HT1080 (cell line): ENCODE measurements around a stretch of chr4.

DNA sequence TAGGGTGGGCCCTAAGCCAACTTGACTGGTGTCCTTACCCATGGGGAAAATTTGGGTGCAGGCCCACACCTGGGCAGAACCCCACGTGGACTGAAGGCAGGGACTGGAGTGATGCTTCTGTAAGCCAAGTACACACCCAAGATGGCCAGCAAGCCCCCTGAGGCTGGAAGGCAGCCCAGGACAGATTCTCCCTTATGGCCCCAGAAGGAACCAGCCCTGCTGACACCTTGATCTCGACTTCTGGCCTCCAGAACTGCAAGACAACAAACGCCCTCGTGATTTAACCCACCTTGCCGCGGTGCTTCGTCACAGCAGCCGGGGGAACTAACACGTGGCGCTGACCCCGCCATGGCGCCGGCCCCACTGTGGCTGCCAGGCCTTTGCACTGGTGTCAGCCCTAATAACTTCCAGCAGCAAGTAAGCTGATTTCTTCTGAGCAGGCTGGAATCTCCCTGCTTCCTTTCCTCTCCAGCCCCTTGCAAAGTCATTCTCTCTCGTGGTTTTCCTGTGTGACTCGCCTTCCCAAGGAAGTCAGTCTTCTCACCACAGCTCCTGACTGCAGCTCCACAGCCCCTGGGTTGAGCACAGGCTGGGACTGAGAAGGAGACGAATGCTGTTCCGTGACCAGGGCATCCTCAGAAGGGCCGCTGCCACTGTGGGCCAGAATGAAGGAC, 23.3 kb upstream of the MXD4 start:
RAMPAGE:
- cytosol, long total RNA = no peak
- long total RNA = no peak
- nucleus, long total RNA = no peak

GRCh38 chr4:2389651-2390081, 28.8 kb downstream of the ZFYVE28 start:
RAMPAGE:
- cytosol, long total RNA = no peak
- long total RNA = no peak
- nucleus, long total RNA = no peak

DNA sequence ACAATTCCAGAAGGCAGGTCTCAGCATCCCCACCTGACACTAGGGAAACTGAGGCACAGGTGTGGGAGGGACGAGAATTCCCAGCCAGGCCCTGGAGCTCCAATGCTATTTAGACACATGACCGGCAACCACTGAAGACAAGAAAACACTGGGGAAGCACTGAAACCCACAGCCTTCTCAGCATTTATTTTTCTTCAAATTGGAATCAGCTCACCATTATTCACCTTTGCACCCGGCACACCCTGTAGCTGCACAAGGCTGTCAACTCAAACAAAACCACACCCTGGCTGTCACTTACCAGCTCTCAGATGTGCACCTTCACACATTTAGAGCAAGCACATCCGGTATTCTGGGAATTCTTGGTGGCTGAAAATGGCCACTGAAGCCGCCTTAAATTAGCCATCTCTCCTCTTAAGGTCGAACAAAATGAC, 6.0 kb downstream of the ZFYVE28 start:
RAMPAGE:
- cytosol, long total RNA = no peak
- long total RNA = no peak
- nucleus, long total RNA = no peak

RAMPAGE:
- cytosol, long total RNA = no peak
- long total RNA = no peak
- nucleus, long total RNA = no peak
Observed at GRCh38 chr4:2489790-2490827, 21.2 kb downstream of the RNF4 start.

GRCh38 chr4:2671603-2671826, 84.6 kb downstream of the TNIP2 start:
RAMPAGE:
- cytosol, long total RNA = no peak
- long total RNA = no peak
- nucleus, long total RNA = no peak

DNA sequence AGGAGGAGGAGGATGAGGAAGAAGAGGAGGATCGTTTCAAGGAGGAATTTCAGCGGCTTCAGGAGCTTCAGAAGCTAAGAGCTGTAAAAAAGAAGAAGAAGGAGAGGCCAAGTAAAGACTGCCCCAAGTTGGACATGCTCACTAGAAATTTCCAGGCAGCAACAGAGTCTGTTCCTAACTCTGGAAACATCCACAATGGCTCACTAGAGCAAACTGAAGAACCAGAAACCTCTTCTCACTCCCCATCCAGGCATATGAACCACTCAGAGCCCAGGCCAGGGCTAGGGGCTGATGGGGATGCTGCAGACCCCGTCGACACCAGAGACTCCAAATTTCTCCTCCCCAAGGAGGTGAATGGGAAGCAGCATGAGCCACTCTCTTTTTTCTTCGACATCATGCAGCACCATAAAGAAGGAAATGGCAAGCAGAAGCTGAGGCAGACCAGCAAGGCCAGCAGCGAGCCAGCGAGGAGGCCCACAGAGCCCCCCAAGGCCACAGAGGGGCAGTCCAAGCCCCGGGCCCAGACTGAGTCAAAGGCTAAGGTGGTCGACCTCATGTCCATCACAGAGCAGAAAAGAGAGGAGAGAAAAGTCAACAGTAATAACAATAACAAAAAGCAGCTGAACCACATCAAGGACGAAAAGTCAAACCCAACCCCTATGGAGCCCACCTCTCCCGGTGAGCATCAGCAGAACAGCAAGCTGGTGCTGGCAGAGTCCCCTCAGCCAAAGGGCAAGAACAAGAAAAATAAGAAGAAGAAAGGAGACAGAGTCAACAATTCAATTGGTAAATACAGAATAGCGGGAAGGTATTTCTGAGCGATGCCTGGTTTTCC, 56.2 kb downstream of the TNIP2 start:
RAMPAGE:
- cytosol, long total RNA = no peak
- long total RNA = no peak
- nucleus, long total RNA = no peak

DNA sequence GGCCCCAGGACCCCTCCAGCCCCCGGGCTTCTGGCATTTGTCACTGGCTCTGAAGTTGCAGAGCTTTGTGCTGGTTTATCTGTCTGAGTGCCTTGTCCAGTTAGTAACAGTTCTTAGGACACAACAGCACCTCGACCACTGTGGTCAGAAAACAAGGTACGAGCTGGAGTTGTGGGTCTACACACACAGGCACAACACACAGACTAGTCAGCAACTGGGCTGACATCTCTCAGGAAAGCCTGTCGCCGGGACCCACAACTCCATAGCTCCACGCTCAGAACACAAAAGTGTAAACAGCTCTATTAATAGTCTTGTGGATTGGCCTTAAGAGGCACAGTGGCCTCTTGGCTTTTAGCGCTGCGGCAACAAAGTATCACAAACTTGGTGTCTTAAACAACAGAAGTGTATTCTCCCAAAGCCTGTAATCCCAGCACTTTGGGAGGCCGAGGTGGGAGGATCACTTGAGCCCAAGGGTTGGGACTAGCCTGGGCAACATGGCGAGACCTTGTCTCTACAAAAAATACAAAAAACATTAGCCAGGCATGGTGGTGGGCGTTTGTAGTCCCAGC, 5.0 kb downstream of the TNIP2 start:
RAMPAGE:
- cytosol, long total RNA = no peak
- long total RNA = no peak
- nucleus, long total RNA = no peak

RAMPAGE:
- cytosol, long total RNA = no peak
- long total RNA = no peak
- nucleus, long total RNA = no peak
Observed at GRCh38 chr4:2788231-2788919, 4.5 kb upstream of the SH3BP2 start.

GRCh38 chr4:2800103-2800764, 7.3 kb downstream of the SH3BP2 start:
RAMPAGE:
- cytosol, long total RNA = no peak
- long total RNA = no peak
- nucleus, long total RNA = no peak

GRCh38 chr4:2812543-2812802, 19.6 kb downstream of the SH3BP2 start:
RAMPAGE:
- cytosol, long total RNA = no peak
- long total RNA = no peak
- nucleus, long total RNA = no peak

DNA sequence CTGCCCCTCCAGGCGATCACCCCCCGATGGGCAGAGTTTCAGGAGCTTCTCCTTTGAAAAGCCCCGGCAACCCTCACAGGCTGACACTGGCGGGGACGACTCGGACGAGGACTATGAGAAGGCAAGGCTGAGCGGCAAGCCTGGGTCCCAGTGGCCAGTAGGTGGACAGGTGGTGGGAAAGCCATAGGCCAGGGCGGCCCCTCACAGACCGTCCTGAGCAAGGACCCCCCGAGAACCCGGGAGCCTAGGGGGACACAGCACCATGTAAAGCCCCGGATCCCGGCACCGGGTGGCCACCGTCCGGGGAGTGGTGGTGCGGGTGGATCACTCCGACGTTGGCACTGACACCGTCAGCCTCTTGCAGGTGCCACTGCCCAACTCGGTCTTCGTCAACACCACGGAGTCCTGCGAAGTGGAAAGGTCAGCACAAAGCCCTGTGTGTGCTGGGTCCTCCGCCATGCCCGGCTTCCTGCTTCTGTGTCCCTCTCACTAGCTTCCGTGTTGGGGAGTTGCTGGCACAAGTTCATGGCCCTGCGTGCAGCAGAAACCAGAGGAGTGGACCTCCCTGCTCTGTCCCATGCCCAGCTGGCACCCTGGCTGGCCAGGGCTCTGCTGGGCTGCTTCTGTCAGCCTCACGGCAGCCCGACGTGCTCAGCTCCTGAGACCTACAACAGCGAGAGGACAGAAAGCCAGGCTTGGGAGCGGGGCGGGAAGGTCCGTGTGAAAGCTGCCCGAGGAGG, 11.9 kb upstream of the ADD1 start:
RAMPAGE:
- cytosol, long total RNA = no peak
- long total RNA = no peak
- nucleus, long total RNA = no peak

RAMPAGE:
- cytosol, long total RNA = no peak
- long total RNA = no peak
- nucleus, long total RNA = no peak
Observed at GRCh38 chr4:2937664-2938220, 3.1 kb upstream of the MFSD10 start.

RAMPAGE:
- cytosol, long total RNA = no peak
- long total RNA = no peak
- nucleus, long total RNA = no peak
Observed at GRCh38 chr4:3099186-3099649, 24.7 kb downstream of the HTT start.

DNA sequence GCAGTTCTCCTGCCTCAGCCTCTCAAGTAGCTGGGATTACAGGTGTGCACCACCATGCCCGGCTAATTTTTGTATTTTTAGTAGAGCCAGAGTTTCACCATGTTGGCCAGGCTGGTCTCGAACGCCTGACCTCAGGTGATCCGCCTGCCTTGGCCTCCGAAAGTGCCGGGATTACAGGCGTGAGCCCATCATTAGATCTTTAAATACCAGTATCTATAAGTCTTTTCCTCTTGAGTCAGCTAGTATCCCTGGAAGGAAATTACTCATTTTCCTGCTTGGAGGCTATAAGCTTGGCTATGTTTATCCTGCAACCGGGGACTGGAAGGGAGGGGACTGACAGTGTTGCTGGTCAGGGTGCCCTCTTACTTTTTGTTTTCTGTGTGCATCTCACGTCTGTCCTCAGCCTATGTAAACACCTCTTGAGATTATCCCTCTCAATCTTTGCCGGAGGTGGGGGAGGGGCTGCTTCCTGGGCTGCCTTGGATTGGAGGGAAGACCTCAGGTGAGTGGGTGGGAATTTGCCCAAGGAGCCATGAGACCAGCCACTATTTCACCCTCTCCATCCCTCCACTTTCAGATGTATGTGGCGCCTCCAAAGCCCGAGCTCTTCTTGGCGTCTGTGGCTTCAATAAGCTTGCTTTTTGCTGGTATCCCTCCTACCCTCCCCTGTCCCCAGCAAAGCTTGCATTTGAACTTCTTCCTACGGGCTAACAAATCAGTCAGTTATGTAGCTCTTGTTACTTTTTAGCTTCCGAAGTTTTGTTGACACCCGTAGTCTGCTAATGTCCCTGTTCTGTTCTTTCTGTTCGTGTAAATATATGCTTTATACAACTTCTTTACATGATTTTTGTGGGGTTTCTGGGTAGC, 37.0 kb downstream of the HTT start:
RAMPAGE:
- cytosol, long total RNA = no peak
- long total RNA = no peak
- nucleus, long total RNA = no peak

RAMPAGE:
- cytosol, long total RNA = no peak
- long total RNA = no peak
- nucleus, long total RNA = no peak
Observed at GRCh38 chr4:3123152-3123840, 48.8 kb downstream of the HTT start.

DNA sequence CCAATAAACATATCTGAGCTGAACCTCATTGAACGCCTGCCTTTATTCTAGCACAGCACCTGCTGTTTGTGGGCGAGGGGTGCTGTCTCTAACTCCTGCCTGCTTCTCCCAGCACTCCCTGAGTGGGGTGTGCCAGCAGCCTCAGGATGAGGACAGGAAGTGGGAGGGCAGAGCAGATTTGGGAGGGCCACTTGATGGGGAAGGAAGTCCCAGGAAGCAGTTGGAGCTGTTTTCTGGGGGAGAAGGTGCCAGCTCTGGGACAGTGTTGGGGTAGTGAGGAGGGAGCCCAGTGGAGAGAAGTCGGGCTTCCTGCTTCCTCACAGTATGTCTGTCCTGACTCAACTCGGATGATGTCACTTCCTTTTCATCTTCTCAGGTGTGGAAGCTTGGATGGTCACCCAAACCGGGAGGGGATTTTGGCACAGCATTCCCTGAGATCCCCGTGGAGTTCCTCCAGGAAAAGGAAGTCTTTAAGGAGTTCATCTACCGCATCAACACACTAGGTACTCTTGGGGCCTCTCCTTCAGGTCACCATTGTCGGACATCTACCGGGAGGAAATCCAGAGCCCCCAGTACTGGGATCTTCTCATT, 29.1 kb upstream of the MSANTD1 start:
RAMPAGE:
- cytosol, long total RNA = no peak
- long total RNA = no peak
- nucleus, long total RNA = no peak

DNA sequence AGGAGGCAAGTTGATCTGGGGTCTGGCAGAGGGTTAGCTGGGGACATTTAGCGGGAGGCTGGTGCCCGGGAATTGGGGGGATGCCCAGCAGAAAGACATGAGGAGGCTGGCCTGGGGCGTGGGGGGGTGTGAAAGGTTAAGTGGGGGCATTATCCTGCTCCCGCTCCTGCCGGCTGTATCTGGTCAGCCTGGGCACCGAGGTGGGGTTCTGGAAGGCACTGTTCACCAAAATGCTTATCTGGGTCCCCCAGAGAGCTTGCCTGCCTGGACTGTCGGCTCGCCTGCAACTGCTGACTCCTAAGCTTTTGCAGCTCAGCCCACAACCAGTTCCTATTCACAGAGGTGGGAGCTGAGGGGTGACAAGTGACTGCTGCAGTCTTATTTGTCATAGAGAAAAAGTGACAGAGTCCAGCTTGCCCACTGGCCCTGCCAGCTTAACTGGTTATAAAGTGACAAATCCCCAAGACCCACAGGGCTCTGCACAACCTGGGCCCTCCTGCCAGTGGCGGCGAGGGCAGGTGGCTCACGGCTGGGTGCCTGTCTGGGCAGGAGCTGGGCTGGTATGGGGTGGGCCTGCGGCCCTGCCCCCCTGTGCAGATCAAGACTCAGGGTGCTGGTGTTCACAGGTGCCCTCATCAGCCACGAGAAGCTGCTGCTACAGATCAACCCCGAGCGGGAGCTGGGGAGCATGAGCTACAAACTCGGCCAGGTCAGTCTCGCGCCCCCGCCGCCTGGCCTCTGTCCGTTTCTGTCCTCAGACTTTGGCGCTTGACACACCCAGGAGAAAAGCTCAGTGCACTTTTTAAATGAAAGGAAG, 23.7 kb upstream of the MSANTD1 start:
RAMPAGE:
- cytosol, long total RNA = no peak
- long total RNA = no peak
- nucleus, long total RNA = no peak

RAMPAGE:
- cytosol, long total RNA = no peak
- long total RNA = no peak
- nucleus, long total RNA = no peak
Observed at GRCh38 chr4:3226506-3226947, 22.4 kb upstream of the MSANTD1 start.

RAMPAGE:
- cytosol, long total RNA = no peak
- long total RNA = no peak
- nucleus, long total RNA = no peak
Observed at GRCh38 chr4:3291534-3291955, 1.3 kb upstream of the RGS12 start.

DNA sequence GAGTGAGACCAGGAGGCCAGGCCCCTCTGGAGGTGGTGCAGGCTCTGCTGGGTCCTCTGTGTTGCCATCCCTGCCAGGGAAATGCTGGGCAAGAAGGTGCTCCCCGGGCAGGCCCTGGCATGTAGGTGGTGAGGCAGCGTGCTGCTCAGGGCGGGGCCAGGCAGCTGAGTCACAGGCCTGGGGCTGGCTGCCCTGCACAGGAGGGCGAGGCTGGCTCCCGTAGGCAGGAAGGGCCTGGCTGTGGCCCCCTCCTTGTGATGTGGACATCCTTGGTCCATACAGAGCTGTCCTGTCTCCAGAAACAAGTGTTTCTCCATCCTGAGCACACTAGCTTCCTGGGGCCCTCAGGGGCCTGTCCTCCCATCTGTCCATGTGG, 4.8 kb upstream of the HGFAC start:
RAMPAGE:
- cytosol, long total RNA = no peak
- long total RNA = no peak
- nucleus, long total RNA = no peak